H4 (cell line): Measurements from ENCODE around the genes ATF7, HNRNPA1 and OR6C6.

DNA sequence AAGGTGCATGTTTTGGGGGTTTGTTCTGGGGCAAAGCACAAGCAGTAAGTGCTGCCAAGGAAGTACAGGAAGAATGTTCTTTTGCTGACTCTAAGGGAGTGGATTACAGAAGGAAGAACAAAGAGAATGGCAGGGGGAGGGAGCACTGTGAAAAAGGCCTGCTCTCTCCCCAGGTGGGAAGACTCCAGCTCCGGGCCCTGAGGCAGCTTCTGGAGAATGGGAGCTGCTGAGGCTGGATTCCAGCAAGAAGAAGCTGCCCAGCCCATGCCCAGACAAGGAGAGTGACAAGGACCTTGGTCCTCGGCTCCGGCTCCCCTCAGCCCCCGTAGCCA, 7.0 kb upstream of the PFDN5 start:
- RAMPAGE, long total RNA = no peak

- RAMPAGE, long total RNA = no peak
Measured at GRCh38 chr12:53445855-53446416, 4.4 kb downstream of the PRR13 start.

GRCh38 chr12:53514105-53514673, 6.9 kb upstream of the NPFF start:
- RAMPAGE, long total RNA = no peak

DNA sequence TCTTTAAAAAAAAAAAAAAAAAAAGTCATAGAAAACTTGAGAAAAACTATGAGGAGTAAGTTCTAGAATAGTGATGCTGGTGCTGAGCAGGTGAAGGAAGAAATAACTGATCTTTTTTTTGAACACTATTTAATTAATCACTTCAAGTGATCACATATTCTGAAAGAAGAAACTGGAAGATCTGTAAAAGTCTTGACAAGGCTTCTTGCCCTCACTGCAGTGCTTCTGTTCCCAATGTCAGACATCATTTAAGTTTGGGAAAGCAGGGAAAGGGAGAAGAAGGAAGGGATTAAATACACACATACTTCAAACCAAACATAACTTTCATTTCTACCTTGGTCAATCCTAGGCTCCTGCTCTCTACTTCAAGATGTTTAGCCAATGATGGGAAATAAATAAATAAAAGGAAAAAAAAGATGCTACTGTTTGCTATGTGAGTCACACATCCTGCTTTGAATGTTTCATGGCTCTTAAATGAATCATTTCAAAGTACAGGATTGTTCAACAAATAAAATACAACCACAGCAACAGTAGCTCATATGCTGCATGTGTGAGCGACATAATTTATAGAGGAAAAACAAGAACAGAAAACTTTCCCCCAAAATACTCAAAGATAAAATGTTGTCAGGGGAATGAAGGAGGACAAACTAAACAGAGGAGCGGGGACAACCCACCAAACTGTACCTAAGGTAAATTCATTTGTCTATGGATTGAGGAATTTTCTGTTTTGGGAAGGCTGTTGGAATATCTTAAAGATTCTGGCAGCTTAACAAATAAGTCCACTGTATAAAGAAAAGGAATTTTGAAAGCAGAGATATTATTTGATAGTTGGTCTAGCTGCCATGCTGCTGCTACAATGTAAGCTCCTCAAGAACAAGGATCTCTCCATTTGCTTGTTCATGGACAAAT, 54.3 kb upstream of the NPFF start:
- RAMPAGE, long total RNA = no peak

DNA sequence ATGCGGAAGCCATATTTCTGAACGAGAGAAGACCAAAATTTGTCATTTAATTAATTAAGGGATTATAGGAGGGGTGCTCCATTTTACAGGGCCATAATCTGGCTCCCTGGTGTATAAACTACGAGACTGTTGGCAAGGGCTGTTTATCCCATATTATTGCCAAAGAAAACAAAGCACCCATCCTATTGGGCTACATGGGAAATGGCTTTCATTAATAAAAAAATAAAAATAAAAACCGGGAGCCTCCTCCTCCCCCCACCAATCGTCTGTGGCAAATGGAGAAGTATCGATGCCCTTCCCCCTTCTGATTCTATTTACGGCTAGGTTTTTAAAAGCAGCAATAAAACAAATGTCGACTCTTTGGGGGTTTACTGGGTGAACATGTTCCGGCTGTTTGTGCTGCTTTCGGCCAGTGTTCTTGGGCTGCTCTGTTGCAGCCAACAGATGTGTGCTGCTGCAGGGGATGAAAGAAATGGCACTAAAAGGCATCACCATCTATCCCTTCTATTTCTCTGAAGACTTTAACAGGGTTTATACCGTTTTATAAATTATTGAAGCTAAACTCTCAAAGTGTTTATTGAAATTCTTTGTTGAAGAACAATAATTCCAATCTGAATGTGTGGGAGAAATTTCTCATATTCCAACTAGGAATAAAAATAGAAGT, 24.7 kb downstream of the ATF7 start:
- RAMPAGE, long total RNA = no peak

DNA sequence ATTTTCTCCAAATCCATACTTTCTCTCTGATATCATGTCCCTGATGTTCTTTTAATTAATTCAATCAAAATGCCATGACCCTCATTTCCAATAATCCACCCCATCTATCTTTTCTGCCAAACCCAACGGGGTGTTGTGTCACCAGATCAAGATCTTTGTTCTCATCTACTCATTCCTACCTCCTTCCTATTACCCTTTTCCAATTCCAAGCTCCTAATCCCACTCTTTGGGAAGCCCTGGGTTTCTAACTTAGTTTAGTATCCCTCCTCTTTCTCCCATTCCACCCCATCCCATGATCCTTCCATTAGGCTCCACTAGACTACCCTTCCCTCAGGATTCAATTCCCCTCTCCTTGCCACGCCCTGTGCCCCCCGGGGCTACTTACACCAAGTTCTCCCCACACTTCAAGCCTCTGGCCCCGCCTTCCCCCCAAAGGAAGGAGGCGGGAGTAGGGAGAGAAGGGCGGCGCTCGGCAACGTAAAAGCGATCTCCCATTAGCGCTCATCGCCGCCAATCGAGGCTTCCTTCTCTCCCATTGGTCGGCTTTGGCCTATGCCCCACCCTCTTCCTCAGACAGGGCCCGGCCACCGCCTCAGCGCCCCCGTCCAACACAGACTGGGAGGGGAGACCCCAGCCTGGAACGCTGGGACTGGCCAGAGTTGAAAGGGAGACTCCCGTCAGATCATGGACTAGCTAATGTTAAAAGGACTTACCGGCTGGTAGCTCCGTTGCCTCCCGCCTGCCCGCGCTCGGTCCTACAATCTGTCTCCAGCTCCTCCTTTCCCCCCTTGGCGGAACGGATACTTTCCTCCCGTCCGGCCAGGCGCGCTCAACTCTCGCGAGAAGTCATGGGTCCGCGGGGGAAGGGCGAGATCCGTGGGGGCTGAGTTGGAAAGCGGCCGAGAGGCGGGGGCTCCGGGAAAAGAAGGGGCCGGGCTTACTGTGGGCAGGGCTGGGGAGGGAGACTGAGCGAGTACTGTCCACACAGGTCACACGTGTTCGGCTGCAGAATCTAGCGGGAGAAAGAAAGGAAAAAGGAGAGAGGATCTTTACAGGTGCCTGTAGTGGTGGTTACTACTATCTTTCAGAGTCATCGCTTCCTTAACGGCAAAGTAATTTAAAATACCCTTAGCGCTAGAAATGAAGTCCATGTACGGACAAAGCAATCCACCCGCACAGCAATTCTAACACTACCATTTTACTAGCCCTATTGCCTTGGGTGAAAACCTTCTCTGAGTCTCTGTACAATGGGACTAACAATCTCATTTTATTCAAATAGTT, at the start of gene ATF7:
Gene ATF7, minus strand, starts transcription at position 817 of the 1,281 bp plus-strand sequence.
- RAMPAGE, long total RNA = no peak

- RAMPAGE, long total RNA = no peak
Measured at GRCh38 chr12:53664915-53665703, 10.8 kb downstream of the ATP5MC2 start.

- RAMPAGE, long total RNA = no peak
Measured at GRCh38 chr12:53726354-53726703, 923 bp downstream of the CALCOCO1 start.

GRCh38 chr12:53738478-53739515, 11.5 kb upstream of the CALCOCO1 start:
- RAMPAGE, long total RNA = no peak

- RAMPAGE, long total RNA = no peak
Measured at GRCh38 chr12:53755576-53755912, 28.3 kb upstream of the CALCOCO1 start.

DNA sequence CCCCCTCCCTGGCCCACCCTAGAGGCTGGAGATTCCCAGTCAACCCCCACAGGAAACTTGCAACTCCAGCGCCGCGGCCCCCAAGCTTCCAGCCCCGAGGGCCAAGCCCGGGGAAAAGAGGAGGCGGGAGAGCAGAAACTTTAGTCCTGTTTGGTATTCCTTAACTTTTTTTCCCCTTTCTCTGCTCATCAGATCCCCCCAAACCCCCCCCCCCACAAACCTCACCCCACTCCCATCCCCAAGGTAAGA, 617 bp upstream of the HOXC10 start:
- RAMPAGE, long total RNA = no peak

- RAMPAGE, long total RNA = no peak
Measured at GRCh38 chr12:53987566-53988146, 2.7 kb downstream of the HOXC10 start.

DNA sequence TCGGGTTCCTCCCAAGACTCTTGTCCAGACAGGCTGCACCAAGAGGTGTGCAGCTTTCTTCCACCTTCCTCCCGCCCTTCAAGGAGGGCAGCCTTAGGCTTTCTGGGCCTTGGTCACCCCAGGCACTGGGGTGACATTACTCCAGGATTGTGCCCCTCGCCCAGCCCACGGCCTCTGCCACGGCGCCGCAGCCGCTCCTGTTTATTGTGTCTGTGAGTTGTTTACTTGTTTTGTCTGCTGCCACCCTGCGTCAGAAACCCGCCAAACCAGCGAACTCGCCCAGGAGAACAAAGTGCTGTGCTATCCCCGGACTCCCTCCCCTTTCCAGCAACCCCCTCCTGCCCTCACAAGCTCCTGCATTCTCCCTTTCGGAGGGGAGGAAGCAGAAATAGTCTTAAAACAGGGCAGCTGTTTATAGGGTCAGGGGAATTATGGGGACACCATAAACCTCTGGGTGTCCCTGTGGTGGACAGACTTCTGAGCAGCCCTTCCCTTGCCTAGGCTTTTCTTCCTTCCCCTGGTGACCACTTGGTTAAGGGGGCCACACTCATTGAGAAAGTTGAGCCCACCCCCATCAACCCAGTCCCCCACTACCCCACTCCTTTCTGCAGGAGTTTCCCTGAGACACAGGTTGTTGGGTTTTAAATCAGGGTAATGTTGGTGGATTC, 6.5 kb upstream of the HOXC6 start:
- RAMPAGE, long total RNA = no peak

- RAMPAGE, long total RNA = no peak
Measured at GRCh38 chr12:54052635-54053567, 734 bp upstream of the HOXC4 start.

GRCh38 chr12:54196305-54196799, 7.6 kb upstream of the SMUG1 start:
- RAMPAGE, long total RNA = no peak

DNA sequence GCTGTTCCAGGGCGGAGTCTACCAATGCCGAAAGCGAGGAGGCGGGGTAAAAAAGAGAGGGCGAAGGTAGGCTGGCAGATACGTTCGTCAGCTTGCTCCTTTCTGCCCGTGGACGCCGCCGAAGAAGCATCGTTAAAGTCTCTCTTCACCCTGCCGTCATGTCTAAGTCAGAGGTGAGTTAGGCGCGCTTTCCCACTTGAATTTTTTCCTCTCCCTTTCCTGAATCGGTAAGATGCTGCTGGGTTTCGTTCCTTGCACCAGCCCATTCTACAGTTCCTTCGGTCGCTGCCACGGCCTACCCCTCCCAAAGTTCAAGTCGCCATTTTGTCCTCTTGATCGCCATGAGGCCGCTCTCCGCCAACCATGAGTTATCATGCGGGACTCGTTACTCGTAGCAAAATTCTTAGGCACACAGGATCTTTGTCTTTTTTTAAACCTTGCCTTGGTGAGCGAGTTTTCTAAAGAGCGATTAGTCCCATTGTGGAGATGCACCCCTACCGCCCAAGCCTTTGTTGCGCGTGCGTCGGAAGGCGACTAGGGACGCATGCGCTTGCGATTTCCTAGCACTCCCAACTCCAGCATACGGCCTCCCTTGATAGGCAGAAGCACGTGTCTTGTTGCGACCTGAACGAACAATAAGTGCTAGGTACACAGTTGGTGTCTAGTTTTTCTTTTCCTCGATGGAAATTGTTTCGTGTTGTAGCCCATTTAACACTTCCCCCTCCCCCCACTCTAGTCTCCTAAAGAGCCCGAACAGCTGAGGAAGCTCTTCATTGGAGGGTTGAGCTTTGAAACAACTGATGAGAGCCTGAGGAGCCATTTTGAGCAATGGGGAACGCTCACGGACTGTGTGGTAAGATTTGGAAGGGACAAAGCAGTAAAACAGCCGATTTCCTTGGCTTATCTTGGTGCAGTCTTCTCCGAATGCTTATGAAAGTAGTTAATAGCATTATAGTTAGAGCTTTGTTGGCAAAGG, at the start of gene HNRNPA1:
Gene HNRNPA1, plus strand, starts transcription at position 77 of the 976 bp plus-strand sequence.
- RAMPAGE, long total RNA = start-site peak on the plus strand centred at position 98 of the sequence, 5 bp wide, 456 reads

DNA sequence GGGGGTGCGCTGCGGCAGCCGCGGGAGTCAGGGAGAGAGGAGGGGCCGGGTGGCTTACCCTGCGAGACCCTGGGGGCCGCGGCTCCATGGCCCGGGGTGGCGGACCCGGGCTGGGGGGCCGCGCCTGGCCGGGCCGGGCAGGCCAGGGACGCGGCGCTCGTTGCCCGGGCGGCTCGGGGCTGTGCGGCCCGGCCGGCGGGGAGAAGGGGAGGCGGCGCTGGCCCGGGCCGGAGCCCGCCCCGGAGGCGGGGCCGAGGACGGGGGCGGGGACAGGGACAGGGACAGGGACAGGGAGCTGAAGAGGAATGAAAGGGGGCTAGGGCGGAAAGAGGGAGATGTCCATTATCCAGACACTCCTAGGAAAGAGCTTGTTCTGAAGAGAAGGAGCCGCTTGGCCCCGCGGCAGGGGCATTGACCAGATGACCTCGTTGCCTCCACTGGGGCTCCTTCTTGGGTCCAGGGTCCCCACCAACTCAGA, 5.5 kb downstream of the ZNF385A start:
- RAMPAGE, long total RNA = no peak

DNA sequence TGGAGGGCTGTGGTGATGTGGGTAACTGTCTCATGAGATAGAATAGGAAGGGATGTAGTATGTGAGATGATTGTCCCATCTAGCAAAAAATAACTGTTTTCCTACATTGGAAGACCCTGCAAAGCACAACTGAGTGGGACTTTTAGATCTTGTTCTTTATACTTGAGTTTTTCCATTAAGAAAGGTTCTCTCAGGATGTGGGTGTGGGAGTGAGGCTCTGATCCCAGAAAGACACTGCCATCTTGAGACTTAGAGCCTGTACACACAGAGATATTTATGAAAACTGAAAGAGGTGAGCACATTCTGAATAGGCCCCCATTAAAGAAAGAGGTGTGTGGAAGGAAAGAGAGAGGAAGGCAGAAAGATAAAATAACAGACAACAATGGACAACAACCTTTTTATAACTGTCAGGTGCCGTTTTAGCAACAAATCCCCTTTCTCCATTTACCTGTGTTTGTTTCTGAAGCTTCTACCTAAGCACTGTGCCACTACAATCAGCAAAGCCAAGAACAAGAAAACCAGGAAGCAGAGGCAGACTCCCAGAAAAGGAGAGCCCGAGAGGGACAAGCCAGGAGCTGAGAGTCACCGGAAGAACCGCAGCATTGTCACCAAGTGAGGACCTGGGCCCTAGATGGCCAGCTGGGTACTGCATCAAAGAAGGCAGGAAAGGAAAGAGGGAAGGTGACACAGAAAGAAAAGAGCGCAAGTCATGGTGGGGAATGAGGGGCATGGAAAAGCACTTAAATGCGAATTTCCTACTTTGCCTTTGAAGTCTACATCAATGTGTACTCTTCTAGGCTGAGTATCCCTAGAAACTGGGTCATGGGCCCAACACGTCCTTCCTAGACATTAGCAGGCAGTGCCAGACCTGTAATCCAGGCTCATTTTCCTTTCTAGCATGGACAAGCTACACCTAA, 25.6 kb downstream of the NCKAP1L start:
- RAMPAGE, long total RNA = no peak

DNA sequence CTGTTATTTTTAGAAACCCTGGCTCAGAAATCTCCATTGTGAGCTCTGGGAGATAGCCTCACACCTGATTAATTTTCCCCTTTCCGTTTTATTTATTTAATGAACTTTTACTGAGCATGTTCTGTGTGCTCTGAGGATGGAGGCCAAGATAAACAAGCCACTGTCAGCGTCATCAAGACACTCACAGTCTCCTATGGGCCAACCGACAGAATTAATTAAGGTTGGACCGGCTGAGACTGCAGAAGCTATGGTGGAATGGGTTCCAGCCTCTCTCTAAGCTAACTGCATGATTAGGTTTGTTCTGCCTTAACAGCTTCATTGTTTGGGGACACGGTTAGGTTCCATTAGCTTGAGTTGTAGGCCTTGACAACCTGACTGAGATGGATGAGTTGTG, 13.6 kb downstream of the PDE1B start:
- RAMPAGE, long total RNA = no peak

GRCh38 chr12:55296304-55296850, at the start of gene OR6C6:
Gene OR6C6 (minus strand): TSS chr12:55296569.
- RAMPAGE, long total RNA = no peak